WTC11 (cell line): ENCODE data around the genes CD180, PIK3R1 and MRPS36.

GRCh38 chr5:67050054-67051156 lies 146.2 kb downstream of the CD180 start:
- PRO-cap: no peak

- PRO-cap: no peak
These were observed 133.0 kb downstream of the CD180 start for GRCh38 chr5:67063554-67063979.

DNA sequence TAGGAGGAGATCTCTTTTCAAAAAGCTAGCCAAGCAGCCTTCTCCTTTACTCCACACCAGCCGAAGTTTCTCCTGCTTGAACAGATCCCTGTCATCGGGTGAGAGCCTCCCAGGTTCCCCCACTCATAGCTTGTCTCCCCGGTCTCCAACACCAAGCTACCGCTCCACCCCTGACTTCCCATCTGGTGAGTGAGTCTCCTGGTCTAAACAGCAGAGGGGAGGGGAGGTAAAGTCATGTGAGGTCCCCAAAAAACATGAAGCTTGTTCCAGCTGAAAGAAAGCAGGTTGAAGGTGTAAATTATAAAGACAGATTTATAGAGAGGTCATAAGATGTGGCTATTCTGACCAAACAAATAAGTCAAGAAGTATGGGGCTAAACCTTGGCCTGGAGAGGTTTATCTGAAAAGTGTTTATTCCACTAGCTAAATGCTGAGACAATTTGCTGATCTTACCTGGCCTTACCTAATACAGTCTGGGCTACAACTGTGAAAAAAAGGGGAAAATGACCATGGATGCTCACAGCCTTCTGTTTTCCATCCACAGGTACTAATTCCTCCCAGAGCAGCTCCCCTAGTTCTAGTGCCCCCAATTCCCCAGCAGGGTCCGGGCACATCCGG lies 33.9 kb downstream of the CD180 start:
- PRO-cap: no peak

DNA sequence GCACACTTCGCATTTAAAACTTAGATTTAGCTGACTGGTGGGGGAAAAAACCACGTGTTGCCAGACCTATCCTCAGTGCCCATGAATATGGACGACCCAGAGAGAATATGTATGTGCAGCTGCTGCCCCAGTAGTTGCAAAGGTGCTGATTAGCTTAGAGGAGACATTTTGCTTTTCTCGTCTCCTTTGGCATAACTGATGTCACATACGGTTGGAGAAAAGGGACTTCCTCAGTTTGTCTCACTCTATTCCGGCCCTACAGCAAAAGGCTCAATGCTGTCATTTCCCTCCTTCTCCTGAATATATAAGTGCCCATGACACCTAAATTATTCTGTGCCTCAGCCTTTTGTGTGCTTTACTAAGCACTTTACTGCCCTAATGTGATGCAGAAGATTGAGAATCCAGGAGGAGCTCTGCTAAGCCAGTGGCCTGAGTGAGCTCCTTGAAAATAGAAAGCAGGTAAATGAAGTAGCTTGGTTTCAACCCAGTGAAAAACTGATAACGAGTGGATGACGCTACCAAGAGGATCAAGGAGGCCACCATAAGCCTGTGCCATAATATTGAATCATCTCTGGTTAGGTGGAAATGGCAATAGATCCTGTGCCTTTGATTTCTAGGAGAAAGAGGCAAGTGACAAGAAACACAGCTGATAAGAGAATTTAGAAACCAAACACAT lies 7.5 kb downstream of the CD180 start:
- PRO-cap: no peak

GRCh38 chr5:67196287-67197331 lies at the start of gene CD180:
Gene CD180 (minus strand): TSS chr5:67196799.
- PRO-cap: no peak

GRCh38 chr5:67215588-67216573 lies 19.3 kb upstream of the CD180 start:
- PRO-cap: no peak

DNA sequence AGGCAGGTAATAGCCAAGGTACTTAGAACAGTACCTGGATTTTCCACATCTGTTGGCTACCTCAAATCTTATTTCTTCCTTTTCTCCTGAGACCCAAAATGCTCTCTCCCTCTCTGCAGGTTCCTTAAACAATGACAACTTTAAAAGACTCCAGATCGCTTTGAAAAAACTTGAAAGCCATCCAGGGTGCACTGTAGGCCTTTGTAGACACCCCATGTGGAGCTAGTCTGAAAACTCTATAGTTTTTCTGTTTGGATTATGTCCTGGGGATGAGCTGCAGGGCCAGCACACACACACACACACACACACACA lies 341.4 kb upstream of the CD180 start:
- PRO-cap: no peak

GRCh38 chr5:67646562-67647128 lies 450.0 kb upstream of the CD180 start:
- PRO-cap: no peak

DNA sequence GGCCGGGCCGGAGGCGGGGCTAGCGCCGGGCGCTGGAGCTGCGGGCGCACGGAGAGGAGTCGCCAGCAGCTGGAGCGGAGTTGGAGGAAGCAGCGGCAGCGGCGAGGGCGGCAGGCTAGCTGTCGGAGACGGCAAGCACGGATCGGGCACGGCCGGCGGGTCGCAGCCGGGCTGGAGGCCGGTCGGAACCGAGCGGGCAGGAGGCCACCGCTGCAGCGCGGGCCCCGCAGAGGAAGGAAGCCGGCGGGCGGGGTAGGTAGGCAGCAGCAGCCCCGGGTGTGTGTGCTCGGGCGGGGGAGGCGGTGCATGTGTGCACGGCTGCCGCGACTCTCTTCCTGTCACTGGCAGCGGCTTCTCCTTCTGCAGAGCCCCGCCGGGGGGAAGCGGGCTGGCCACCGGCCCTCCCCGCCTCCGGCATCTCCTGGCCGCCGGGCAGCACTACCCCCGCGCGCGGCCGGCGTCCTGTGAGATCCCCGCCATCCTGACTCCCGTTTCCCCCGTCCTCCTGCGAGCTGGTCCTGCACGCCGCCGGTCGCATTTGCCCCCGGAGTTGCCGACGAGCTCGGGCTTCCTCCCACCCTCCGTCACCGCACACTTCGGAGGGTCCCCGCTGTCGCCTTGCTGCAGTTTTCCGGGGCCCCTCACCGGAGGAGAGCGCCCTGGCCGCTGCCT lies at the start of gene PIK3R1:
TSS of gene PIK3R1 (plus strand) at position 59 of the 672 bp plus-strand sequence.
- PRO-cap: bidirectional peak, plus-strand start at position 65 of the sequence, minus-strand start outside the sequence

GRCh38 chr5:68238757-68239206 lies 23.2 kb downstream of the PIK3R1 start:
- PRO-cap: no peak

DNA sequence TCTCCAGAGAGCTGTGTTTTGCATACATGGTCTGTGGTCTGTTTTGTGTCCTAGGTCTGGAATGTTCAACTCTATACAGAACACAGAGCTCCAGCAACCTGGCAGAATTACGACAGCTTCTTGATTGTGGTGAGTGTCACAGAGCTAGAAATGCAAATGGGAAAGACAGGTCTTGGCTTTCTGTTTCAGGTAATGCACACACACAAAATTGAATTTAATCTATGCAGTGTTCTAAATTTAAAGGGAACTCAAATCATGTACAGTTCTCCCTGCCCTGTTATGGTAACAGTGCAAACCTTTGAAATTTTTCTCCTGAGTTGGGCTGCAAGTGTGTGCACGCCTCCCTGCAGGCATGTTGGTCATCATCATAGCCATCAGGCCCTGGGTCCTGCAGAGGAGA lies 58.3 kb downstream of the PIK3R1 start:
- PRO-cap: no peak

- PRO-cap: no peak
These were observed 73.2 kb downstream of the PIK3R1 start for GRCh38 chr5:68288914-68289016.

DNA sequence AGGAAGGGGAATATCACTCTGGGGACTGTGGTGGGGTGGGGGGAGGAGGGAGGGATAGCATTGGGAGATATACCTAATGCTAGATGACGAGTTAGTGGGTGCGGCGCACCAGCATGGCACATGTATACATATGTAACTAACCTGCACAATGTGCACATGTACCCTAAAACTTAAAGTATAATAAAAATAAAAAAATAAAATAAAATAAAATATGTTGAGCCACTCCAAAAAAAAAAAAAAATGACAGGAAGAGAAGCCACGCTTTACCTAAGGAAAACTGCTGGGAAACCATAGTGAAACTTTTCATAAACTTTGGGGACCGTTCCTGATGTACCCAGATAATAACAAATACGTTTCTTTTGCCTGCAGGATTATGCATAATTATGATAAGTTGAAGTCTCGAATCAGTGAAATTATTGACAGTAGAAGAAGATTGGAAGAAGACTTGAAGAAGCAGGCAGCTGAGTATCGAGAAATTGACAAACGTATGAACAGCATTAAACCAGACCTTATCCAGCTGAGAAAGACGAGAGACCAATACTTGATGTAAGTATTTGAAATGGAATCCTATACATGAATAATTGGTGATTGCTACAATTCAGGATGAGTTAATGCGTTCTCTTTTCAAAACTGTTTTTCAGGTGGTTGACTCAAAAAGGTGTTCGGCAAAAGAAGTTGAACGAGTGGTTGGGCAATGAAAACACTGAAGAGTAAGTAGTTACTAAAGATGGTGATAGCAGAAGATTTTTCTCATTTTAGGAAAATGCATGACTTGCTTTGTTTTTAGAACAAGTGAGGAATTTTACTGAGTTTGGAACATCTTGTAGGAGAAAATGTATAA lies 79.4 kb downstream of the PIK3R1 start:
- PRO-cap: no peak

DNA sequence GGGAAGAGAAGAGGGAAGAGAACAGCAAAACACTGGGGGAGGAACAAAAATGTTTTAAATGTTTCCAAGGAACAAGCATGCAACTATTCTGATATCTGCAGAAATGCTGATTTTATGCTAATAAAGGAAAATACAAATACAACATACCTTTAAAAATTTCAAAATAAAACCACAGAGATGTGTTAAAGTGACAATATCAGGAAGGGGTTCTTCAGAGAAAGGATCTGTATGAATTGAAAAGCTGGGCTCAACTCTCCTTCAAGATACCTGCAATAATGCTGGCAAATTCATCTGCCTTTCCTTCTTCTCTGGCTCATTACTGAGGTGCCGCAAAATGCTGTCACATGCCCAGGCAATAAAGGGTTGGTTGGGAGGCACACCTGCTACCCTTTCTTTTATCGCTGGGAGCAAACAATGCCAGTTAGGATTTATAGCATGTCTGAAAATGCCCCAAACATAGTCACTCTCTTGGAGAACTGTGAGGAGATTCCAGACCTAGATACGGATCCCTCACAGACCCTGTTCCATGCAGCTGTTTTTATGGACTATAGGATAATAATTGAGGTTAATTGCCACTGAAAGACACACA lies 317.8 kb downstream of the PIK3R1 start:
- PRO-cap: no peak

GRCh38 chr5:68711724-68712098 lies 382.1 kb upstream of the SLC30A5 start:
- PRO-cap: no peak

- PRO-cap: no peak
These were observed 249.6 kb upstream of the SLC30A5 start for GRCh38 chr5:68844217-68844514.

- PRO-cap: bidirectional peak, plus-strand start at chr5:69043051, minus-strand start at chr5:69042725
These were observed 51.4 kb upstream of the SLC30A5 start for GRCh38 chr5:69042436-69042859.

- PRO-cap: no peak
These were observed 18.1 kb upstream of the SLC30A5 start for GRCh38 chr5:69075639-69076238.

GRCh38 chr5:69217331-69218692 lies at the start of gene MRPS36:
Gene MRPS36 (plus strand): TSS chr5:69217760.
- PRO-cap: bidirectional peak, plus-strand start at chr5:69217808, minus-strand start at chr5:69217856; bidirectional peak, plus-strand start at chr5:69218307, minus-strand start at chr5:69218164

DNA sequence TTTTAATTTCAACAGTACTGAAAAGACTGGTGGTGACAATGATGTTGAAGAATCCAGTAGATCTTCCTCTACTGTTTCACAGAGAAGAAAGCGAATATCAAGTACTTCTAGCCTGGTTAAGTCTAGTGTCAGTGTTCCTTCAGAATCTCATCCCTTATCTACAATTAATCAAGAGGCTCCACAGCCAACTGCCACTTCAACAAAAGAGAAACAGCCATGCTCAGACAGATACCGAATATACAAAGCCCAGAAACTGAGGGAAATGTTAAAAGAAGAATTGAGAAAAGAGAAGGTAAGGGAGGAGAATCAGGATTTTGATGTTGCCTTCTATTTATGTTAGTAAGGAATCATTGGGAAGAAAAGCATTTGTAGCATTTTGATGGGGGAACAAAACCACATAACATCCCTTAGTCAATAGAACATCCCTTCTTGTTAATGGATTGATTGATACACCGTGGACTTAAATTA lies 3.1 kb downstream of the BDP1 start:
- PRO-cap: no peak